ENCODE measurements around the gene WDR27.

- PRO-cap: no peak
Observed at GRCh38 chr6:168961227-168961699, 292.4 kb downstream of the THBS2 start.

GRCh38 chr6:168967970-168968568 lies 285.6 kb downstream of the THBS2 start:
- PRO-cap: no peak

GRCh38 chr6:169289864-169290558 lies 36.4 kb upstream of the THBS2 start:
- PRO-cap: no peak

- PRO-cap: no peak
Observed at GRCh38 chr6:169320160-169320525, 66.5 kb upstream of the THBS2 start.

- PRO-cap: no peak
Observed at GRCh38 chr6:169425578-169426044, 172.0 kb upstream of the THBS2 start.

DNA sequence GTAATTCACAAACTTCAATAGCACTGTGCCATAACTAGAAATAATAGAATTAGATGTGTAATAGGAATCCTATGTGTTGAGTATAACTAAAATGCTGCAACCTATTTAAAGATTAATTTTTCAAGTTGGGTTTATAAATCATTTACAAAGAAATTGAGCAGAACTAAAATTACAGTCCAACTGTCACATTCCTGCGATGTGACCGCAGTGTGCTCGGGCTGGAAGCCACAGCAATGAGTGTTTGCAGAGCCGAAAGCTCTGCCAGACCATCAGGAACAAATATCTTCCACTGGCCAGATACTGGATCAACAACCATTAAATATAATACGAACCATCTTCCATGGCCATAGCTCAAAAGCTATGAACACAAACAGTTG lies 172.0 kb downstream of the WDR27 start:
- PRO-cap: no peak

- PRO-cap: no peak
Observed at GRCh38 chr6:169688984-169689677, 12.7 kb downstream of the WDR27 start.

DNA sequence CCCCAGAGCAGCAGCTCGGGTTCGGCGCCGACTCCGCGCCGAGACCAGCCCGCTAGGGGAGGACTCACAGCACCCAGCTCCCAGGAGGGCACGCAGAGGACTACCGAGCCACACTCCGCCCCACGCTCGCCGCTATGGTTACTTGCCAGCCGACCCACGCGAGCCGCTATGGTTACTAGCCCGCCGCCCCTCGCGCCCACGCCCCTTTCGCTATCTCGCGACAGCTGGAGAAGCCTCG lies at the start of gene WDR27:
TSS of gene WDR27 (minus strand) at position 174 of the 238 bp plus-strand sequence.
- PRO-cap: bidirectional peak, plus-strand start outside the sequence, minus-strand start at position 200 of the sequence

DNA sequence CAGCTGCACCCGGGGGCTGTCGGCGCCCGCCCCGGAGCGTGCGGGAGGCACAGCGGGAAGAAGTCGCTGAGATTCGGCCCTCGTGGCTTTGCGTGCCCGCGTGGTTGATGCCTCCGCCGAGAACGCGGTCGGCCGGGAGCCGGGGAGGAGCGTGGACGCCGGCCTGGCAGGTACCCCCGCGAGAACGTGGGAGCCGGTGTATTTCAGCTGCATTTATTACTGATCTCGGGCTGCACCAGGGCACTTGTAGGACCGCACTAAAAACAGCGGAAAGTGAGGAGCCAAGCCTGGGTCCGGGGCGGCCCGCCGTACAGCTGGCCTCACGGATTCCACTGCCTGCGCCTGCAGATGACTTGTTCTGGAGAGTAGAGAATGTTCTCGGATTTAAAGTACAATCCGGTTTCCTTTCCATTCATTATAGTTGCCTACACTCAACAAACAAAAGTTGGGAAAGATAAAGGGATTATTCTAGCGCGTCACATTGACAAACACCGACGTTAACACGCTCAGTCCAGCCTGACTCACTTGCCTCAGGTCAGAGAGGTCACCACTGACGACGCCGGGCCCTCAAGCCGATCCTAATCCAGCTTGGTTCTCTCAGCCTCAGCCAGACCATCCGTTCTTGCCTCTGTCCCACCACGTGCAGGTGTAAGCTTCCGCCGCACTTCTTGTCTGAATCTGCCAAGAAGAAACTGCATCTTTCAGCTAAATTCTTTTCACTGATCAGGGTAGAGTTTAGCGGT lies 763 bp upstream of the PHF10 start:
- PRO-cap: bidirectional peak, plus-strand start at position 120 of the sequence, minus-strand start outside the sequence; unidirectional peak, minus-strand start at position 360 of the sequence; unidirectional peak, minus-strand start at position 518 of the sequence

GRCh38 chr6:169725635-169726181 lies 1.4 kb upstream of the PHF10 start:
- PRO-cap: no peak

- PRO-cap: no peak
Observed at GRCh38 chr6:169905413-169905641, 153.9 kb downstream of the ERMARD start.

DNA sequence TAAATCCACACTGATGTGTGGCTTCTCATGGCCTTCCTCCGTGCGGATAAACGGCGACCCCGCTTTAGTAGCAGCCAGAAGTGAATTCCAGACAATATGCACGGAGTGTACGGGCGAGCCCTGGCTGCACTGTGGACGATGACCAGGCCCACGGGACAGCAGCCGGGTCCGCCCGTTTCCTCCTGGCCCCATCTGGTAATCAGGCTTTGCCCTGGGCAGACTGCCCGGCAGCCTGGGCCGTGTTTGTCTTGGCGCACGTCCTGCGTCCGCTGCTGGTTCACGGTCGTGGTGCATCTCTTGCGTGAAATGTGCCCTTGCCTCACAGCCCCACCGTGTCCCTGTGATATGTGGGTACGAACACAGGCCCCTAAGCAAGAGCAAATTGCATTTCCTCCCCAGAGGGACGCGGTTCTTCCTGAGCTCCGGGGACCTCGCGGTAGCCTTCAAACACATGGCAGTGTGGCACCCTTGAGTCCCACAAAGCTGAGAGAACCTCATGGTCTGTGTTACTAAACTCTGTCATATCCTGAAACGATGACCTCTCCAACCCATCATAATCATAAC lies 183.0 kb downstream of the ERMARD start:
- PRO-cap: no peak

DNA sequence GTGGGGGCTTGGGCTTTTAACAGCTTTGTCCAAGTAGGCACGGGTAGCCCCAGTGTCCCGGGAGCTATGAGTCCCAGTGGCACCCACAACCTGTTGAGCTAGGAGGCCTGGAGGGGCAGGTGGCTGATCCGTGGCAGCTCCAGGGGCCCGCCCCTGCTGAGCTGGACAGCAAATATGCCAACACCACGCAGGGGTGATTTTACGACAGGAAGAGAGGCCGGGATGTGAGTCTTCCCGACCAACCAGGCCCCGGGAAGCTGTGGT lies 183.8 kb downstream of the ERMARD start:
- PRO-cap: no peak

DNA sequence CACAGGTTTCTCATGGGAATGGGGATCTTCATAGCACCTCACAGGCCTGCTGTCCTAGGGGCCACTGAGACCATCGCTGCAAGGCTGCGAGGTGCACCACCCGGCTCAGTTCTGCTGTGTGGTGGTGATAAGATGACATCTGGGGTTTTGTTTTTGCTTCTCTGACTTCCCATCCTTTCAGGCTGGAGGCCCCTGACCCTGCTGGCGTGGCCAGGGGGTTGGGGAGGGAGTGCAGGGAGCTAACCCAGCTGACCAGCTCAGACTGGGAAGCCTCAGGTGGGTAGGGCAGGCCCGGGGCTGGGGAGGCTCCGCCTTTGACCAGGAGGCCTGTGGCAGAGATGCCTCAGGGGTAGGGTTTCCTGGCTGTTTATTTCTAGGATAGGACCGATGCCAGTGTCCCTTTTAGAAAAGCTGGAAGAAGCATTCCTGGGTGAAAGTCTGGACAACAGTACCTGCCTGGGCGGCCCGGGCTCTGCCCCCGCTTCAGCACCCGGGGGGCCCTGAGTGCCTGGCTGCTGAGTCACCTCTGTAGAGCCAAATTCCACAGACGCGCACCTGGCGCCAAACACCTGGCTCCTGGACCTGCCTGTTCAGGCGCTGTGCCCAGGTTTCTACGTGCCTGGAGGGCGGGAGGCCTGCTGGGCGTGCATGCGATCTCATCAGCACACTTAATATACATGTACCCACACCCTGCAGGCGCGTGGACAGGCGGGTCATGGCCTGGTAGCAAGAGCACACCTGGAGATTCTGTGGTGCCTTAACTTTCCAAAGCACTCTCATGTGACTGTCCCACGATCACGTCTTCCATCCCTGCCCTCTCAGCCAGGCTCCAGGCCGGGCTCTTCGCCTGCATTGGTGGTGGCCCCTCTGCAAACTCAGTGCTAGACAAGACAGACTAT lies 264.6 kb downstream of the DLL1 start:
- PRO-cap: no peak

DNA sequence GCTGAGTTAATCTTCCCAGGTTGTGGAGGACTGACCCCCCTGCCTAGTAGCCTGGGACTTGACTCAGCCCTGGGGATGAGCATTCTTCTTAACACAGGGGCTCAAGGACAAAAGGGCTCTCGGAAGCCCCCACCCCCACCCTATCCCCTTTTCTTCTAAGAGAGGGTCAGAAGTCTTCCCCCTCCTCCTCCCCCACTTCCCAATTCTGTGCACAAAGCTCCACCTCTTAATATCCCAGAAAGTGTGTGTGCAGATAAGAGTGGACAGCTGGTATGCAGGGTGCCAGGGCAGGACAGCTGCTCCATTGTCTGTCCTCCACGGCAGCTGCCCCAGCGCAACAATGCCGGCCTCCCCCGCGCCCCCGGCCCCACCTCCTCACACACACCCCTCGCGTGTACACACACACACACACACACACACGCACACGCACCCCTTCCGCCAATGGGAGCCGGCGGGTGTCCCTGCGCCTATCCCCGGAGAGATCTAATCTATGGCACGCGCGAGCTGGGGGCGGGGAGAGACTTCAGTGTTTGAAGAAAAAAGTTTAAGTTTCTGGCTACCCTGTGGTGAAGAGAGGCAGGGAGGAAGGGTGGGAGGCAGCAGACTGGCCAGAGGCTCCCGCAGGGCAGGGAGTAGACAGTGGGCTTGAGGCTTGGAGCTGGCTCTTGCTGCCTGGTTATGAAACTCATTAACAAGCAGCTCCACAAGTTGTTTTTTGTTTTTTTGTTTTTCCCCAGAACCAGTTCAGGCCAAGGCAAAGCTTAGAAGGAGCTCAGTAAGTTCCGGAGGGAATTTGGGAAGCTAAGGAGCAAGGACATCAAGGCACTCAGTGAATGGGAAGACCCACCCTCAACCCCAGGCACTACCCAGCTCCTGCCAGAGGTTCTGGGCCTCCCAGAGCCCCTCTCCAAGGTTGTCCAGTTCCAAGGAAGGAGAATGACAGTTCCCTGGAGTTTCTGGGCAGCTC lies 4.2 kb downstream of the DLL1 start:
- PRO-cap: bidirectional peak, plus-strand start at position 574 of the sequence, minus-strand start at position 322 of the sequence

- PRO-cap: unidirectional peak, plus-strand start at chr6:170371897
Observed at GRCh38 chr6:170371414-170372003, 65.0 kb downstream of the FAM120B start.

- PRO-cap: no peak
Observed at GRCh38 chr6:170459337-170460064, 93.6 kb downstream of the PSMB1 start.